Cardiac septum (tissue), 1 donor: ENCODE data around the genes CD244, PPOX and ADAMTS4.

GRCh38 chr1:160540113-160540620, 17.1 kb upstream of the SLAMF6 start:
- PRO-cap = no peak

GRCh38 chr1:160629111-160629699, 17.6 kb downstream of the SLAMF1 start:
- PRO-cap = no peak

GRCh38 chr1:160862592-160863333, at the start of gene CD244:
TSS of gene CD244 (minus strand) at chr1:160862887.
- PRO-cap = no peak

- PRO-cap = no peak
Measured at GRCh38 chr1:160950406-160951216, 4.0 kb downstream of the ITLN2 start.

DNA sequence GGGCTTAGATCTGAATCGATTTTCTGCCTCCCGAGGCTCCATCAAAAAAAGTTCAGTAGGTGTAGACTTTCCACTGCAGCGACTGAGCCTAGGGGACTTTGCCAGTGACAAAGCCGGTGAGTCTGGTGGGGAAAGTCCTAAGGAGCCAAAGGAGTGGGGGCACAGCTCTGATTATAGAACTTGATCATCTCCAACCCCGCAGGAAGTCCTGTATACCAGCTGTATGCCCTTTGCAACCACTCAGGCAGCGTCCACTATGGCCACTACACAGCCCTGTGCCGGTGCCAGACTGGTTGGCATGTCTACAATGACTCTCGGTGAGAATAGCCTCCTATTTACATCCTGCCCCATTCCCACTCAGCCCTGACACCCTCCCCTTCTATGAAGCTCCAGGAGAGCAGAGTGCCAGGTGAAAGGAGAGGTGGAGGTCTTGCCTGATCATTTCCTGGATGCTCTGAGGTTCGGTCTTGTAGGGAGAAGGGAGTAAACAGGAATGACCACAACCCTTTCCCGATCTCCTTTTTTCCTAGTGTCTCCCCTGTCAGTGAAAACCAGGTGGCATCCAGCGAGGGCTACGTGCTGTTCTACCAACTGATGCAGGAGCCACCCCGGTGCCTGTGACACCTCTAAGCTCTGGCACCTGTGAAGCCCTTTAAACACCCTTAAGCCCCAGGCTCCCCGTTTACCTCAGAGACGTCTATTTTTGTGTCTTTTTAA, 1.2 kb upstream of the PPOX start:
- PRO-cap = no peak

GRCh38 chr1:161166180-161166913, at the start of gene PPOX:
TSS of gene PPOX (plus strand) at chr1:161166426.
- PRO-cap = bidirectional peak, plus-strand start at chr1:161166426, minus-strand start at chr1:161166270

DNA sequence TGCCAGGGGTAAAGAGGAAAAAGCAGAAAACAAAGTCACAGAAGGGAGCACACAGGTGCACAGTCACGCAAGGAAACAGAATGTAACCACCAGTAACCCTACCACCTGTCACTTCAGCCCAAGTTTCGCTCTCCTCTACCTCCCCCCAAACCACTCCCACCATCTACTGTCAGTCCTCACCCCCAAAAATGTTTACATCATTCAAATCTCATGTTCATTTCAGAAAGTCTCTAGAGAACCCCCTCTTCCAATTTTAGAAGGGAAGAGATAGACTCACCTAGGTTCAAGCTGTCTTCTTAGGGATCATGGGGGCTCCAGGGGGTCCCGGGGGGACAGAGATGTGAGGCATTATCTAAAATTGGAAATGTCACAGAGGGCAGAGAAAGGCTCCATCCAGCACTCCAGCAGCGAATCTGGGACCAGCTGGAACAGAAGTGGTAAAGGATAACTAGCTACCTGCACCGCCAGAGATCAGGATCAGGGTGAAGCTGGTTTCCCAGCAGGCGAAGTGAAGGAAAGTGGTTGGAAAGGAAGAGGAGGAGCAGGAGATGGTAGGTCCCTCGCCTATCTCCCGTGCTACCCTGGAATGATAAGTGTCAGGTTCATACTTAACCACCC, 1.0 kb downstream of the B4GALT3 start:
- PRO-cap = no peak

DNA sequence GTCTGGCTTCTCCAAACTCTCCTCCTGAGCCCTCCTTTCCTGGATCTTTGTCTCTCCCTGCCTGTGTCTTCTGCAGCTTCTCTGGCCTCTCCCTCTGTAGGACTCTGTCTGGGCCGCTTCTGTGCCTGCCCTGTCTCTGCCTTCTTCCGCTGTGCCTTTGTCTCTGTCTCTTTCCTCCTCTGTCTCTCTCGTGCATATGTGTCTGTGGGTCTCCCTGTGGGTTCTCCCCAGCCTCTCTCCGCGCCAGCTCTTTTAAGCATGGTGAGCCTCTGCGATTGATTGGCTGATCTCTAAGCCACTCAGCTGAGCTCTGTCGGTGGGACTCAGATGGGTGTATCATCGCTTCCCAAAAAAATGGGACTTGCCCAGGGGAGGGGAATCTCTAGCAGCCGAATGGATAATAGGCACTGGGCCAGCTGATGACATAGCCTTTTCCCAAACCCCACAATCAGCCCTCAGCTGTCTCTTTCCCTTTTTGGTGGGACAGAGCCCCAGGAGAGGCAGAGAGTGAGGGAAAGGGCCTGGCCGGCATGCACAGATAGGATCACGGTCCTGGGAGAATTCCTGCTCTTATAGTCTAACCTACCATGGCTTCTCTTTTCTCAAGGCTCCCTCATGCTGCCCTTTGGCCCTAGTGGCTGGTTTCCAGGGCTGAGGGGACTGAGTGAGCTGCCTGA, at the start of gene ADAMTS4:
ADAMTS4 (minus strand) TSS at position 228 of the 677 bp plus-strand sequence.
- PRO-cap = bidirectional peak, plus-strand start at position 359 of the sequence, minus-strand start at position 226 of the sequence; bidirectional peak, plus-strand start at position 503 of the sequence, minus-strand start at position 546 of the sequence

- PRO-cap = no peak
Measured at GRCh38 chr1:161308026-161308546, 1.7 kb downstream of the MPZ start.

DNA sequence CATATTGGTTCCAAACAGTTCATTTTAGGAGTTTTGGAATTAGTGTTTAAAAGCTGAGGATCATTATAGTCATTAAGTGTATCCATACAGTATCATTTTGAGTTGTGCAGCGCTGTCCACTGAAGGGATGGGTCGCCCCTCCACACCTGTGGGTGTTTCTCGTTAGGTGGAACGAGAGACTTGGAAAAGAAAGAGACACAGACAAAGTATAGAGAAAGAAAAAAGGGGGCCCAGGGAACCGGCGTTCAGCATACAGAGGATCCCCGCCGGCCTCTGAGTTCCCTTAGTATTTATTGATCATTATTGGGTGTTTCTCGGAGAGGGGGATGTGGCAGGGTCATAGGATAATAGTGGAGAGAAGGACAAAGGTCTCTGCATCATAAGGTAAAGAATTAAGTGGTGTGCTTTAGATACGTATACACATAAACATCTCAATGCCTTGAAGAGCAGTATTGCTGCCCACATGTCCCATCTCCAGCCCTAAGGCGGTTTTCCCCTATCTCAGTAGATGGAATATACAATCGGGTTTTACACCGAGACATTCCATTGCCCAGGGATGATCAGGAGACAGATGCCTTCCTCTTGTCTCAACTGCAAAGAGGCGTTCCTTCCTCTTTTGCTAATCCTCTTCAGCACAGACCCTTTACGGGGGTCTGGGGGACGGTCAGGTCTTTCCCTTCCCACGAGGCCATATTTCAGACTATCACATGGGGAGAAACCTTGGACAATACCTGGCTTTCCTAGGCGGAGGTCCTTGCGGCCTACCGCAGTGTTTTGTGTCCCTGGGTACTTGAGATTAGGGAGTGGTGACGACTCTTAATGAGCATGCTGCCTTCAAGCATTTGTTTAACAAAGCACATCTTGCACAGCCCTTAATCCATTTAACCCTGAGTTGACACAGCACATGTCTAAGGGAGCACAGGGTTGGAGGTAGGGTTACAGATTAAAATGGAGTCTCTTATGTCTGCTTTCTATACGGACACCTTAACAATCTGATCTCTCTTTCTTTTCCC, 1.7 kb downstream of the SDHC start:
- PRO-cap = no peak

GRCh38 chr1:161400253-161400557, 32.5 kb upstream of the CFAP126 start:
- PRO-cap = no peak

DNA sequence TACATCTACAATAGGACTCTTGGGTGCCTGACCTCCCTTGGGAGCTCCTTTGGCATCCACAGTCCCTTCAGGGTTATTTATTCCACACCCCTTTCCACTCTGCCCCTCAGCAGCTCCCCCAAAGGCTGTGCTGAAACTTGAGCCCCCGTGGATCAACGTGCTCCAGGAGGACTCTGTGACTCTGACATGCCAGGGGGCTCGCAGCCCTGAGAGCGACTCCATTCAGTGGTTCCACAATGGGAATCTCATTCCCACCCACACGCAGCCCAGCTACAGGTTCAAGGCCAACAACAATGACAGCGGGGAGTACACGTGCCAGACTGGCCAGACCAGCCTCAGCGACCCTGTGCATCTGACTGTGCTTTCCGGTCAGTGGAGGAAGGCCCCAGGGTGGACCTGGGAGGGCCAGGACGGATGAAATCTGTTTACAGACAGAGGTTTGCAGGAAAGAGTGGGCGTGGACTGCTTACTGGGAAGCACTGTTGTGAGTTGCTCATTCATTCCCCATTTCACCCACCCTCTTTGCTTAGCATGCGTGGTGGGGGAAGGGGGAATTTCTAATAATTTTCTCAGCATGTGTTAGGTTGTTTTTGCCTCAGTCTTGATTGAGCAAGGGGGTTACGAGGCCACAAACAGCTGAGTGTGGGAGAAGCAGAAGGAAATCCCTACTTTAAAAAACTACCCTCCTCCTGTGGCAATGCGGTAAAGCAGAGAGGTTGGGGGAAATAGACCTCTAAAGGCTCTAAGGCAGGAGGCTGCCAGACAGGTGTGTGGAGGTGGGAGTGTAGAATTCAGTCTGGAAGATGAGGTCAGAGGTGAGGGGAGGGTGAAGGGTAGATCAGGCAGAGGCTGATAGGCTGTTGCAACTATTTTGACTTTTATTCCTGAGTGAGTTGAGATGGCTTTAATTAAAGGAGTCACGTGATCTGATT, 1.2 kb downstream of the FCGR2A start:
- PRO-cap = unidirectional peak, plus-strand start at position 598 of the sequence

GRCh38 chr1:161513030-161514159, 8.1 kb downstream of the FCGR2A start:
- PRO-cap = unidirectional peak, minus-strand start at chr1:161514077

- PRO-cap = no peak
Measured at GRCh38 chr1:161833217-161833705, 67.1 kb downstream of the ATF6 start.

- PRO-cap = unidirectional peak, plus-strand start at chr1:162011873
Measured at GRCh38 chr1:162011589-162011971, 12.1 kb downstream of the OLFML2B start.

DNA sequence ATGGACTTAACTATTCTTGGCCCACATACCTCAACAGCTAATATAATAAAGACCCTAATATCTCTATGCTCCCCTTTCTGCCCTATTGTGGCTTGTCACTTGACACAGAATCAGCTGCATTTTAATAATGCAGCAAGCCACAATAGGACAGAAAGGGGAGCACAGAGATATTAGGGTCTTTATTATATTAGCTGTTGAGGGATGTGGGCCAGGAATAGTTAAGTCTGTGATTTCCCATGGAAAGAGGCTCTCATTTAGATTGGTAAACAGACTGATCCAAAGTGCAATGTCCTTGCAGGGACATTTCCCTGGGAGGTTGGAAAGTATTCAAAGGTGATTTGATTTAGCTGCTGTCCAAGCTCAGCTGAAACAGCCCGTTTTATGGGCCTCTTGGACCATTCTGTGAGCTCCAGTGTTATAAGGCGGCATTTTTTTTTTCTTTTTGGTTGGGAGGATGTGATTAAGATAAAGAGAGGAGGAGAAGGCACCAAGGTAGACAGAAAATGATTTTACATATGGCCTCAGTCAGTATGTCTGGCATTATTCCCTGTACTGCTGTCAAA, 61.9 kb downstream of the NOS1AP start:
- PRO-cap = no peak

DNA sequence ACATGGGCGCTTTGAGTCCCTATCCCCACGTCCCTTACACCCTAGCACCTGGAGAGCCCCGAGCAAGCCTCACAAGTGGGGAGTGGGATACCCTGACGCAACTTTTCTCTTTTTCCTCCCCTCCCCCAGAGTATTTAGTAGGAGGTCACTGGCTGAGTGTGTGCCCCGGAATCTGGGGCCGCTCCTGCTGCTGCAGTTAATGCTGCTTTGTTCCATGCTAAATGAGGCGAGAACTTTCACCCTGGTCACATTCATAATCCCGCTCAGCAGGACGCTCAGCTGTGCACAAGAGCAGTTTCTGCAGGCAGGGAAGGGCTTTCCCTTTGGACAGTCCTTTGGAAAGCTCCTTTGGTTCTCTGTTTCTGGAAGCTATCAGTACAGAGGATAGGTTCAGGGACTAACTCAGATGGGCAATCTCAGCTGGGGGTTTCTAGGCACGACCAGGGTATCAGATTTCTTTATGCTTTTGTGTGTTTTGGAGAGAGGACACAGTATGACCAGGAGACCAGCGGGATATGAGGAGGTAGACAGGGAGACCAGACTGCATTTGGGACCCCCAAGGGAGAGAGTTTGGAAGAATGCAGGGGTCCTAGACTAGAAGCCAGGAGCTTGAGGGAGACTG, 75.9 kb downstream of the NOS1AP start:
- PRO-cap = no peak

DNA sequence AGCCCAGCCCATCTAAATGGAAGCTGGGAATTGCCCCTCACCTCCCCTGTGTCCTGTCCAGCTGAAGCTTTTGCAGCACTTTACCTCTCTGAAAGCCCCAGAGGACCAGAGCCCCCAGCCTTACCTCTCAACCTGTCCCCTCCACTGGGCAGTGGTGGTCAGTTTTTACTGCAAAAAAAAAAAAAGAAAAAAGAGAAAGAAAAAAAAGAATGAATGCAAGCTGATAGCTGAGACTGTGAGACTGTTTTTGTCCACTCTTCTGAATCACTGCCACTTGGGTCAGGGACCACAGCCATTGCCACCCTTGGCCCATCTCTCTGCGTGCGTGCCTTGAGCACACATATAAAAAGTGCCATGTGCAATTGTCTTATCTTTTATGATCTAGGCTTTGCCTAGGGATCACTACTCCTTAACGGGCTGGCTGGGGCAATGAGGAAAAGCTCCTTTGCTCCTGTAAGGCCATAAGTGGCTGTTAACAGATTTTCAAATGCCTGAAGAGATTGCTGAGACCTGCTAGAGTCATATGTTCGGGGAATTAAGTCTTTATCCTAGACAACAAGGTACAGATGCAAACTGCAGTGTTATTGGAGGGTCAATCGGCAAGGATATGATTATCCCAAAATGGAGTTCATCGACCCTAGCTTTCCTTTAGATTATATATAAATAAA, 8.3 kb downstream of the SPATA46 start:
- PRO-cap = no peak

GRCh38 chr1:162421732-162422432, 9.9 kb upstream of the SH2D1B start:
- PRO-cap = no peak

DNA sequence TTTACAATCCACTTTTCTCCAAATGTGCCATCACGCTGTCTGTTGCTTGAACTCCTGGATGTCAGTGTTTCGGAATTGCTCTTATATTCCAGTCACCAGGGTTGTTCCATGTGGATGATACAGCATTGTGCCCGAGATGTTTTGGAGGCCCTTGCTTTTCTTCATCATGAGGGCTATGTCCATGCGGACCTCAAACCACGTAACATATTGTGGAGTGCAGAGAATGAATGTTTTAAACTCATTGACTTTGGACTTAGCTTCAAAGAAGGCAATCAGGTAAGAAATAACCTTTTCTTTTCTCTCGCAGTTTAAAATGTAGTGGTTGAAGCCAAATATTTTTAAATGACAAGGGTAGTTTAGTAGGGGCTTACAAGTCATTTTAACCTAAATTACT, 2.4 kb downstream of the UHMK1 start:
- PRO-cap = no peak